Metastatic Breast Carcinoma in the Brain (tissue), 10 donors: ENCODE measurements around a stretch of chr16.

DNA sequence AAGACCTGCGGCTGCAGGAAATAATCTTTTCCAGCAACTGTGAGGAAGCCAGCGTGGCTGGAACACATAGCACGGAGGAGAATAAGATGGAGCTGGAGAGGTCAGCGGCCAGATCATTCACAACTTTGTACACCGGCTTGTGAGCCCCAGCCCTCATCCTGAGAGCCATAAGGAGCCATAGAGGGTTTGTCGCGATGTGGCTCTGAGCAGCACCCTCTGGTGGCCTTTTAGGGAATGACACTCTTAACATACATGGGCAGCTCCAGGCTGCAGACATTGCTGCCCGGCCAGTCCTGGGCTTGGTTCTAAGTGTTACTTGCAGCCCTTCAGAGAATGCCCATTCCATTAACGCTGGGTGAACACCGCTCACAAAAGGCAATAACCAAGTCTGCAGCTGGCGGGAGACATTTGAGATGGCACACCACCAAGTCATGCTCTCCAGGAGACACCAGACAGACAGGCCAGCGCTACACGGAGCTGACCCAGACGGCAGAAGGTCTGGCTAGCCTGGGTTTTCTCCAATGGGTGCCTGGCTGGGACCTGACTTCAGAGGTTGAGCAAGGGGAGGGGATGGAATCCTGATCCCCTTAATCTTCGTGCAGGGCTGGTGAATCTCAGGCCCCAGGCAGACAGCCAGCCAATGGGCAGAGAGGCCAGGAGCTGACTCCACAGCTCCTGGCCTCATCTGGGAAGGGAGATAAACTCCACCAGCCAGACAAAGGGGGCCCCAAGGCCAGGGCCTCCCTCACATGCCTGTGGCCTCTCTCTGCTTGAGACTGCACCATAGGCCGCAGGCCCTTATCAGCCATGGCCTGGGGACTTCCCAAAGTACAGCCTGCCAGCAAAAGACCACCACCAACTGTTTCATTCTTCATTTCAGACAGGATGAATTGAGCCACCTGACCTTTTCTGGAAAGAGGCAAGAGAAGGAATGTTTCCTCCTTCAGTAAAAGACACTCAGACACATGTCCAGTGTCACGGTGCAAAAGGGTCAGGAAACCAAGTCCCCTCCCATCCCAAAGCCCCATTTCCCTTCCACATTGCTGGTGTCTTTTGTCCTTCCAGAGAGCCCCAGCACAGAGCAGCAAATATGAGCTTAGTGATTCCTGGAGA is 58.8 kb downstream of the ZDHHC7 start:
- PRO-cap, 10 experiments, result no peak in any of the 10 experiments

GRCh38 chr16:84993351-84994183 is 17.8 kb downstream of the ZDHHC7 start:
- PRO-cap, 10 experiments, result no peak in any of the 10 experiments

DNA sequence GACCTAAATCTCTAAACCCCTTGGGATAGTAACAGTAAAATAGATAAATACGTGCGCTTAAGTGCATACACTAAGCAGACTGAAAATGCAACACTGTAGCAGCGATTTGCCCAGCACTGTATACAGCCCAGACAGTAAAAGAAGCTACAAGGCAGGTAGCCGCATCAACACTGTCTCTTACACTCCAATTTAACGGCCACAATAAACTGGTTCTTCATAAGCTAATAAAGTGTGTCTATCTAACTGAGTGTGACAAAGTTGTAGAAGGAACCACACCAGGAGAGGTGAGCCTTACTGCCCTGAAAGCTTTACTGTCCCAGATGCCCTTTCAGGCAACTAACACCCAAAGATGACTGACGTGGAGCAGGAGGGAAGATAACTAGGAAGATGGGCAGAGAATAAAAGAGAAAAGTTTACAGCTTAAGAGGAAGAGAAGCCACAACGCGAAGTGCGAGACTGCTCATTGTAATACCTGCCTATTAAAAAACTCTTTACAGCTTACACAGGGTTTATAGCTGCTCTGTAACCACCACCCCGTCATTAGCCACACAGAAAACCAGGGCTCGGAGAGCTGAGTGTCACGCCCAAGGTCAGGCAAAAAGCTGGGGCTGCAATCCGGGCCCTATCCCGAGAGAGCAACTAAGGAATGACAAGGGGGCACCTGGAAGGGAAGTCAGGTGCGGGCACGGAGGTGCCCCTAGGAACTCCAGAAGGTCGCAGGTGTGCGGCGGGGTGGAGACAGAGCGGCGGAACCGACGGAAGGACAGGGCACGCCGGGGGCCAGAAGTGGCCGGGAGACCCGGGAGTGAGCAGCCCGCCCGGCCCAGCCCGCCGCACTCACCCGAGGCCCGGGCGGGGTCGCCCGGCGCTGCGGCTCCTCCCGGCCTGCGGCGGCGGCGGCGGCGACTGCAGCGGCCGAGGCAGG is 628 bp downstream of the ZDHHC7 start:
- PRO-cap, 10 experiments, result peak in 2 of 10 experiments; most common plus-strand start position 121 of the sequence (in 2); most common minus-strand start position 80 of the sequence (in 1)

DNA sequence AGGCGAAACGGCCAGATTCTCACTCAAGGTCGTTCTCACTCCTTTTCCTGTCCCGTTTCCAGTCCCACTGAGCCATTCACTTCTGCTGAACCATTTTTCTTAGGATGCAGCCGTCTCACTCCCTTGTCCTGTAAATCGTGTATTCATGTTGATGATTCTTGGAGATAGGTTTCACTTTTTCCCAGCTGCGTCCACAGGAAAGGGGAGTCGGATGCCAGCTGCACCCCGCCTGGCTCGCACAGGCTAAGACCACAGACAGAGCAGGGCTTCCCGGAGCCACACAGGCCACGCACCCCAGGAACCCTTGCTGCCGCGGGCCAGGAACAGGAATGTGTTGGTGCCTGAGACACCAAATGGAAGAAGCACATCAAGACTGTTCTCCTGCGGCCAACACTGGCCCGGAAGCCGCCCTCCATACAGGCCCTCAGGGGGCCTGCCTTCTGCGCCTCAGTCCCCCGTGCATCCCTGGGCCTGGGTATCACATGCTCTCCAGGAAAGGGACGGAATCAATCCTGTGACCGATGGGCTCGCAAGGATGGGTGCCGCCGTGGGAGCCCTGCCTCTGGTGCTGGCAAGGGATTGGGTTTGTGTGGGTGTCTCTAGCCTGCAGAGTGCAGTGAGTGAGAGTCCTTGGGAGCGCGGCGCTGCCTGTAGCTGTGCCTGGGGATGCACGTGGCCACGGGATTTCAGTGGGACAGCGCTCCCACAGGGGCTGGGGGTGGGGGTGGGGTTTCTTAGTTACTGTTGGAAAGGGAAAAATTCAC is 19.5 kb downstream of the CIBAR2 start:
- PRO-cap, 10 experiments, result no peak in any of the 10 experiments

DNA sequence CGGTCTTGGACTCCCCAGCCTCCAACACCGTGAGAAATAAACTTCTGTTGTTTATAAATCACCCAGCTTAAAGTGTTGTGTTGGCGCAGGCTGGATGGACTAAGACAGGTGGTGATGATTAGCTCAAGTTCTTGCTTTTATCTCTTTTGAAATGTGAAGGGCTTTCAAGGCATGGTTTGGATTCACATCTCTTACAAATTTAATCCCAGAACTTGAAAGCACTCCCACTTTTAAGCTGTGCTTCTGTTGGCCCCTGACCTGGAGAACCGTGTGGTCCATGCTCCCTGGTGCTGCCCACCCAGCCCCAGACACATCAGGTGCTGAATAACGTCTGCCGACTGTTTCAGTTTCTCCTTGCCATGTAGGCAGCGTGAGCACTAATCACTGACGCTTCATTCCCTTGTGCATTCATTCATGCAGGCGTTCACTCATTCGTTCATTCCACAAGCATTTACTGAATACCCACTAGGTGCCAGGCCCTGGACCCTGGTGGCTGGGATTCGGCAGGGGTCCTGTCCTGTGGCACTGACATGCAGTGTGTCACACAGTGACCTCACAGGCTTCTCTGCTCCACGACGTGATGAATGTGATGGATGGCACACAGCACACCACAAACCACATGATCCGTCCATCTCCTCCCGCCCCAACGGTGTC is 8.8 kb downstream of the CIBAR2 start:
- PRO-cap, 10 experiments, result peak in 1 of 10 experiments; most common minus-strand start position 270 of the sequence (in 1)

- PRO-cap, 10 experiments, result no peak in any of the 10 experiments
Observed at GRCh38 chr16:85130199-85130708, 18.0 kb upstream of the CIBAR2 start.

DNA sequence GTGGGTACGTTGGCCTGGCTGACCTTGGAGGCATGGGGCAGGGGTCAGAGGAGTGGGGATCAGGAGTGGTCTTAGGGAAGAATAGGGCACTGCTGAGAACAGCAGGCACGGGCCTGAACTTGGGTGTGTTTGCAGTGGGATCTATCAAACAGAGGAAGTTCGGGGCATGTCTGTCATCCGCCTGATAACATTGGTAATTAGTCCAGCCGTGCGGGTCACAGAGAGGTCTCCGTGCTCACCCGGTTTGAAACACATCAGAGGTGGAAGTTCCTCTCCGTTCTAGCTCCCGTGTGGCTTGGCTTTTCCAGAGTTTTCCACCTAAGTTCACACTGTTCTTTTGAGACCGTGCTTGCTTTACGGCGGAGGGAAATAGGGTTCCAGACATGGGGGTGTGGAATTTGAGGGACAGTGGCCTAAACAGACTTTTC is 59.7 kb upstream of the CIBAR2 start:
- PRO-cap, 10 experiments, result no peak in any of the 10 experiments

DNA sequence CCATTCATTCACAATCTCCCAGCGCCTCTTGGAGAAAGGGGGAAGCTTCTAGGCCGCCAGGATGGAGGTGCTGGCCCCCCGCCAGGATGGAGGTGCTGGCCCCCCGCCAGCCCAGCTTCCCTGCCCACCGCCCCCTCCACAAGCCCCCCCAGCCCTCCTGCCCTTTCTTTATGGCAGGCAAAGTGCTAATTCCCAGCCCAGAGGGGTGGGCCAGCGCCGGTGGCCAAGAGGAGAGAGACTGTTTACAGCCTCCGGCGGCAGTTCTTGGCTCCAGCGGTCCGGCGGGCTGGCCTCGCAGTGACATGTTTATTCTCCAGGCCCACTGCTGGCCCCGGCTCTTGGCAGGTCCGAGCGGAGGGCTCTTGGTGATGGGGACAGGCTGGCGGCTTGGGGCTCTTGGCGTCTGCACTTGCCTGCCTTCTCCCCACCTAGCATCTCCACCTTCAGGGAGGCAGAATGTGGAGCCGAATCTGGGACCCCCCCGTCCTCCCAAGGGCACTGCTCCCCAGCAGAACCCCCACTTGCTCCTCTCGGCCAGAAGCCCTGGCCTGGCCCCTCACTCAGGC is 94.5 kb upstream of the CIBAR2 start:
- PRO-cap, 10 experiments, result no peak in any of the 10 experiments

DNA sequence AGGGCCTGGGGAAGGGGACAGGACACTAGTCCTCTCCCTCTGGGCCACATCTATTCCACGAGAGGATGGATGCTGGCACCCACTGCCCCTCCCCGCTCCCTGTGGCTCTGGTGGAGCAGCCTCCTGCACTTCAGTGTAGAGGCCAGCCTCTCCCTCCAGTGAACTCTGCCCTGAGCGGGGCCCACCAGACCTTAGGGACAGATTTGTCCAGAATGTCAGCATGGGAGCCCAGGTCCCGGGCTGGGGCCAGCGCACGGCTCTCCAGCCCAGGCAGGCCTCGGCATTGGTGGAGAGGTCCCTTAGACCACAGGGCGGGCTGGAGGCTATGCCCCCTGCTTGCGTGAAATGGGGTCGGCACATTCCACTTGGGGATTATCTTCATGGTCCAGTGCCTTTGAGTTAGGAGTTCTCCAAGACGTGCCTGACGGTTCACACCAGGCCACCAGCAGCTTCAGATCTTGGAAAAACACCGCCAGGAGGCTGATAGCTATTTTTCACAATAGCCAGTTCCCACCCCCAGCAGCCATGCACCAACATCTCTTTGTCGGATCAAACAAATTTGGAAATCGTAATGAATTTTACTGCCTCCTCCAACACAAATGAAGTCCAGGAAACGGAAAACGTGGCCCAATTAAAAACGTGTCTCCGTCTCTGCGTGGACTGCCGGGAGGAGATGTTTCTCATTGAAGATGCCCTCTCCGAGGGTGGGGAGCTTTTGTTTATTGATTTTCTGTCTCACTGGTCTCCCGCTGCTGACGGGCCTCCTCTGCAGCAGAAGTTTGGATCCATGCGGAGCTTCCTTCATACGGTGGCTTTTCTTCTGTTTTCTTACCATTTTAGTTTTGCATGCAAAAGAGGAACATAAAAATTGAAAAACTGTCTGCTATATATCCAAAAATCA is 110.0 kb upstream of the CIBAR2 start:
- PRO-cap, 10 experiments, result no peak in any of the 10 experiments

GRCh38 chr16:85283992-85284577 is 171.8 kb upstream of the CIBAR2 start:
- PRO-cap, 10 experiments, result no peak in any of the 10 experiments

- PRO-cap, 10 experiments, result no peak in any of the 10 experiments
Observed at GRCh38 chr16:85311849-85312048, 199.5 kb upstream of the CIBAR2 start.

- PRO-cap, 10 experiments, result no peak in any of the 10 experiments
Observed at GRCh38 chr16:85365008-85365795, 247.9 kb upstream of the GSE1 start.

- PRO-cap, 10 experiments, result peak in 1 of 10 experiments; most common plus-strand start chr16:85372926 (in 1); most common minus-strand start chr16:85372832 (in 1)
Observed at GRCh38 chr16:85372686-85373289, 240.3 kb upstream of the GSE1 start.

DNA sequence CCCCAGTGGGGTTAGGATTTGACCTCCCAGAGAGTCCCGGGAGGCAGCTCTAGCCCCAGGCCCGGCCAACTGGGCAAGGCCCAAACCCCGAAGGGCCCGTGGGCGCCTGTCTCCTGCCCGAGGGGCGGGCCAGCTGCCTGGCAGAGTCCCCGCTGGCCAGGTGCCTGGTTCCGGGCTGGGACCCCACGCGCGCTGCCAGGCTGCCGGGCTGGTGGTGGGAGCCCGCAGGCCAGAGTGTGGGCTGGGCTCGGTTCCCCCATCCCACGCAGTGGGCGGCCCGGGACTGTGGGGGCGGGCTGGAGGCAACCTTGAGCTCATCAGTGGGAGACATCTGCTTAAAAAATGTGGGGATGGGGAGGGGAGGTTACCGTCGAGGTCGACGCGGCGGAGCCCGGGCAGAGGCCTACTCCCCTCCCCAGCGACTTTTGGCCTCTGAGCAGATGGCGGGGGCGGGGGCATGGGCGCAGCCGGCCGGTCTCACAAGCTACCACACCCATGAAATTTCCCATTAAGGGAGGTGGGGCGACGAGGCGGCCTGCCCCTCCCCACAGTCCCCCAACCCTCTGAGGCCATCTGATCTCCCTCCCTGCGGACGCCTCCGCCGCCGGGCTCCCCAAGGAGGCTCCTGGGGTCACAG is 176.4 kb upstream of the GSE1 start:
- PRO-cap, 10 experiments, result no peak in any of the 10 experiments

- PRO-cap, 10 experiments, result no peak in any of the 10 experiments
Observed at GRCh38 chr16:85502238-85503147, 110.6 kb upstream of the GSE1 start.

DNA sequence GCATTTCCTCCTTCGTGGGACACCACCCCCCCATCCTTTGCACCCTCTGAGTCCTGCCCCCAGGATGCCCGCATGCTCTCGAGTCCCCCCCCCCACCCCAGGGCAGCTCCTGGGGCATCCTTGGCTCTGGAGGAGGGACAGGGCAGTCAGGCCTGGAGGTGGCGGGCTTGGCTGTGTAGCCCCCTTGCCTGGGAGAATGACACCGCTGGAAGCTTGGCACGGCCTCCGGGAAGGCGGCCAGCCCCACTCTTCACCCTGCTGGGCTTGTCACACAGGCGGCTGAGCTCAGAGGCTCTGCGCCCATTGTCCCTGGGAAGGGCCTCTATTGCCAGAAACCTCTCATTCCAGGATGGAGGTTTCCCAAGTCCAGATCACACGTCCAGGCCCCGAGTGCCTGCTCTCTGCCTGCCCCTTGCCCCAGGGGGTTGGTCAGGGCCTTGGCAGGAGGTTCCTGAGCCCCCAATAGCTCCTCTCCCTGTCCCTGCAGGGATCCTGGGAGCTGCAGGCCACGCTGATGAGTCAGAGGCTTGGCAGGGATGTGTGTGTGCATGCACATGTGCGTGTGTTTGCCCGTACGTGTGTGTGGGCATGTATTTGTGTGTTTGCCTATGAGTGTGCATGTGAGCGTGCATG is 98.7 kb upstream of the GSE1 start:
- PRO-cap, 10 experiments, result peak in 1 of 10 experiments; most common plus-strand start position 514 of the sequence (in 1); most common minus-strand start position 494 of the sequence (in 1)

- PRO-cap, 10 experiments, result peak in 1 of 10 experiments; most common plus-strand start chr16:85515384 (in 1)
Observed at GRCh38 chr16:85514976-85515641, 98.0 kb upstream of the GSE1 start.

DNA sequence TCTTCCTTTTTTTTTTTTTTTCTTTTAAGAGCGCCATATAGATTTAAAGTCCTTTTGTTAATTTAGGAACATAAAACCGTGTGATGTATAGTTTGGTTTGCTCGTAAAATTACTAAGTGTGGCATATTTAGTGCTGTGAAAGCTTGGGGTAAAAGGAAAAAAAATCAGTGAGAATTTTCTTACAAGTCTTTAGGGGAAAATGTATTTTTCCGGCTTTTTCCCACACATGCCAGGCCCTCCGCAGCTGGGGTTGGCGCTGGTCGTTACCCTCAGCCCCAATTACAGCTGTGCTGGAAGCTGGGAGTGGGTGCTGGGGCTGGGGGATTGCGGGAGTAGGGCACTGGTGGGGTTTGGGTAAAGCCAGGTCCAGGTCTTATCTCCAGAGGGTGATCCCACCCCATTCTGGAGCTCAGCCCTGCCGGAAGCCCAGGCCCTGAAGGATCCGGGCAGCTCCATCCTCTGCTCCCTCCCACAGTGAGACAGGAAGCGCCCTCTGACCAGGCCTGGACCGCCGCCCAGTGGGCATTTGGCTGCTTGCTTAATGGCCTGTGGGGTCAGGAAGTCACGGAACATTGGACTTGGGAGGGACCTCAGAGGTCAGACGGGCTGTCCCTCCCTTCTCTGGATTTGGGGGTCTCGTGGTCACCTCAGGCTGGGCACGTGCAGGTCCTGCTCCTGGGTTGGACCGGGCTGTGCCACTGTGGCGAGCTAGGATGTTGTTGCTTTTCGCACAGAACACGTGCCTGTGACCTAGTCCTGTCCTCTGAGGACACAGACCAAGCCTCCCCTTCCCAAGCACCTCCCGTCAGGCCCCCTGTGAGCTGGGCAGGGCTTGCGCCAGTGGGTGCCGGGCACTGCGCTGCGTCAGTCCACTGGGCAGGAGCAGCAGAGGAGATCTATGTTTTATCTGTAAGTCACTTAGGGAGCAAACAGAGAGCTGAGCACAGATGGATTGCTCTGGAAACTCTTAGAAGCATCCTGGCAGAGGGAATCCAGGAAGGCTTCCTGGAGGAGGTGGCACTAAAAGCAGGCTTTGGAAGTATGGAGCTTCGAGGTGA is 49.6 kb upstream of the GSE1 start:
- PRO-cap, 10 experiments, result no peak in any of the 10 experiments

GRCh38 chr16:85566938-85567671 is 46.0 kb upstream of the GSE1 start:
- PRO-cap, 10 experiments, result peak in 3 of 10 experiments; most common plus-strand start chr16:85567418 (in 1); most common minus-strand start chr16:85567298 (in 1)

- PRO-cap, 10 experiments, result peak in 9 of 10 experiments; most common plus-strand start chr16:85570066 (in 5); most common minus-strand start chr16:85570061 (in 6)
Observed at GRCh38 chr16:85569384-85570324, 43.5 kb upstream of the GSE1 start.